Lung (tissue), 4 donors: ENCODE measurements around a stretch of chr10.

DNA sequence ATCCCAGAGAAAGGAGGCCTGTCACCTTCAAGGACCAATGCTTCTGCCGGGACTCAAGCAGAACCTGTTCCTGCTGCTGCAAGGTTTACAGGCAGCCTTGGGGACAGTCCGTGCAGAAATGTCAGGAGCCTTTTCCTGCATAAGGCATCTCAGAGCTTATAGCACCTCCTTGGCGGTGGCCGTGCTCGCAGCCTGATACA lies 127.3 kb downstream of the LHPP start:
- PRO-cap, result no peak
- RAMPAGE, long total RNA, result no peak
- RRBS, result no CpG with 5 or more reads among the region's 5 CpGs

- PRO-cap, result no peak
- RAMPAGE, long total RNA, result no peak
- RRBS, result 100% methylated on average over 1 of the region's 13 CpGs
Observed at GRCh38 chr10:124612340-124613224, 131.6 kb downstream of the FAM53B start.

GRCh38 chr10:124678747-124679401 lies 65.3 kb downstream of the FAM53B start:
- PRO-cap, result no peak
- RAMPAGE, long total RNA, result no peak
- RRBS, result no CpG with 5 or more reads among the region's 16 CpGs

DNA sequence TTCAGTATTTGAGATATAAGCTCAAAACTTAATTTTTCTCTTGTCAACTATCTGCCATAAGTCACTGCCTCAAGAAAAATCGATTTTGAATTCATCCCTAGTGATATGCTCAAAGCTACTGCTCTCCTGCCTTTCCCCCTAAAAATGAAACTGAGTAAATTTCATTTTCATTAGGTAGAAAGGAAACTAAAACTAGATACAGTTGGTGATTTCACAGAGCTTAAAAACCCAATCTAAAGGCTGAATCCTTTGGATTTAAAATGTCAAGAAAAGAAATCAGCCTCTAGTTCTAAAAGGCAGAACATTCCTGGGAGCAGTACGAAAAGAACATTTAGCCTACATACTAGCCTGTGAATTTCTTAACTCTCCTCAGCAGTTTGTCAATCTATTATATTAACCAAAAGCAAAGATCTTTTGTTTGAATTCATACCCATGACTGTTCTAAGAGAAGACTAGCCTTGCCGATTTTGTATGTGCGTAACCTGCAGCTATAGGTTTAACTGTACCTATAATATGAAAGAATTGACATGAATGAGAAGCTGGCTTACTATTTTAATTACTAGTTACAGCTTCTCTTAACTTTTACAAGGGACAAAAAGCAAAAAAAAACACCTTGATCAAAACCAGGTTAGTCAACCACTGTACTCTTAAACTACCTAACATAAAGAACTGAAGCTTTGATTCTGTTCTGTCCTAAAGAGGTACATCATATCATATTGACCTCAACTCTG lies 5.0 kb upstream of the FAM53B start:
- PRO-cap, result no peak
- RAMPAGE, long total RNA, result no peak
- RRBS, result no CpG with 5 or more reads among the region's 4 CpGs

- PRO-cap, result no peak
- RAMPAGE, long total RNA, result no peak
- RRBS, result no CpG with 5 or more reads among the region's 11 CpGs
Observed at GRCh38 chr10:124849005-124849529, 47.4 kb downstream of the ABRAXAS2 start.

GRCh38 chr10:124999284-125000553 lies 28.2 kb downstream of the CTBP2 start:
- PRO-cap, result no peak
- RAMPAGE, long total RNA, result no peak
- RRBS, result 53% methylated on average over 7 of the region's 39 CpGs

DNA sequence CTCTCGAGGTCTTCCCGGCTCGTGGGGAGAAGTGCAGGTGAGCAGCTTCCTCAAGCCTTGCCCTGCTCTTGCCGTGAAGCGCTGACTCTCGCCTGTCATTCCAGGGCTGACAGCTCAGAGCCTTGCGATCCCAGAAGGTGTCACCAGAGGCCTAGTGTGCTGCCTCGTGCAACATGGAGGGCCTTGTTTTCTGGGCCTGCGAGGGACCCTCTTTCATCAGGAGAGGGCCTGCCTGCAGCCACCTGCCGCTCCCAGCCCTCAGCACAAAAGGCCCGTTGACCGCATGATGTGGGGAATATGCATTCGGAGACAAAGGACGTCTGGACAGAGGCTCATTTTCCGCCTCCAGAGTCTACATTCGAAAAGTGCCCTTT lies 27.3 kb downstream of the CTBP2 start:
- PRO-cap, result no peak
- RAMPAGE, long total RNA, result no peak
- RRBS, result no CpG with 5 or more reads among the region's 16 CpGs

DNA sequence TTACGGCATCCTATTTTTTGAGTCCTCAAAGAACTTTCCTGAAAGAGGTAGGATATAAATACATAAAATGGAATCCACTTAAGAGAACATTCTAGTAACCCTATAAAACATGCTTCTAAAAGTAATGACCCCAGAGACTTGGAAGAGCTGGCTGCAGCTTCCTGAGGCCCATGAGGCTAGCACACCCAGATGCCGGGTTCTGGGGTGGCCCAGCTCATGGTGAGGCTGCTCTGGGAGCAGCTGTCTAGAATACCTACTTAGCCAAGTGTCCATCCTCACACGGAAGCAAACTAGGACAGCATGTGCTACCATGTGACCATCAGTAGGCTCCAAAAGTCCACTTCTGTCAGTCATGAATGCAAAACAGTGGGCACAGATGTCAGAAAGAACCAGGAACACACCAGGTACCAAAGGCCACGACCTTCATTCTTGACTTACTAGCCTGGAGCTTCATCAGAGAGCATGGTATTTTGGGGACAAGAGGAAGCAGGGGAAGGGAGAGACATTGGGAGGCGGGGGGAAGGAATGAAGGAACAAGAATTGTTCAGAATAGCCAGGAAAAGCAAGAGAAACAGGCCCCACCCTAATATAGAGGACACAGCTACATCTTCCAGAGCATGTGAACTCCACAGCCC lies 100.2 kb upstream of the CTBP2 start:
- PRO-cap, result no peak
- RAMPAGE, long total RNA, result no peak
- RRBS, result no CpG with 5 or more reads among the region's 5 CpGs

- PRO-cap, result no peak
- RAMPAGE, long total RNA, result no peak
- RRBS, result no CpG with 5 or more reads among the region's 10 CpGs
Observed at GRCh38 chr10:125135523-125136140, 107.8 kb upstream of the CTBP2 start.

- PRO-cap, result no peak
- RAMPAGE, long total RNA, result no peak
- RRBS, result 50% methylated on average over 5 of the region's 13 CpGs
Observed at GRCh38 chr10:125344429-125345027, 316.7 kb upstream of the CTBP2 start.

DNA sequence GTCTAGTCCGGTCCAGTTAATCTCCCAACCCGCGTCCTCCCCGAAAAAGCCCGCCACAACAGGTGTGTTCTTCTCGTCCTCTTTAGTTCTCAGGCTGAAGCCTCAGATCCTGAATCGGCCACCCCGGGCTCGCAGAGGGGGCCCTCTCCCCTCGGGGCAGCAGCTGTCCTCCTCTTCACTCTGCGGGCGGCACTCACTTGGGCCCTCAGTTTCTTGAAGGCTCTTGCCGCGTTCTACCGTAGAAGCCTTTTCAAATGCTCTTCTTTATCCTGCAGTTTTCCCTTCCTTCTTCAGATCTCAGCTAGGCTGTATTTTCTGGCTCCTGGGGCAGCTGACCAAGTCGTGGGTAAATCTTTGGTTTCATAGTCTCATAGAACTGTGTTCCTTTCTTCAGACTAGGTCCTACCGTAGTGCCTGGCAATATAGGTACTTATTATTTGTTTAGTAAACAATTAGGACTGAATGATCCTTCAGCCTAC lies 605 bp downstream of the BCCIP start:
- PRO-cap, result no peak
- RAMPAGE, long total RNA, result no peak
- RRBS, result 0% methylated on average over 6 of the region's 17 CpGs

DNA sequence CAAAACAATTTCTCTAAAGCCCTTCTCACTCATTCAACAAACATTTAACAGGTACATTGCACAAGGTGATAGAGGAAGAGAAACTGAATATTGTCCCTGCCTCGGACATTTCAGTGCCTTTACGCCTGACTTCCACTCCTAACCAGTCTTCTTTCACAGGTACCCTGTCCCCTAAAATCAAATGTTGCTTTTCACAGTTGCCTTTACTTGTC lies 2.2 kb upstream of the FANK1 start:
- PRO-cap, result no peak
- RAMPAGE, long total RNA, result no peak
- RRBS, result no CpG with 5 or more reads among the region's 2 CpGs

DNA sequence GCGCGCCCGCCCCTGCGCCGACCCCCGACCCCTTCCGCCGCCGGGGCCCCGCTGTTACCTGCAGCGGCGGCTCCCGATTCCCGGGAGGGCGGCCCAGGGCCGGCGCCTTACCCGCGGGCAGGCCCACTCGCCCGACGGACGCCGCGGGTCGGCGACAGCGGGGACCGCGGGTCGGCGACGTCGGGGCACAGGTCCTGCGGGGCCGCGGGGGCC lies 298 bp upstream of the FANK1 start:
- PRO-cap, result no peak
- RAMPAGE, long total RNA, result no peak
- RRBS, result 48% methylated on average over 21 of the region's 37 CpGs

GRCh38 chr10:125929735-125930141 lies 33.4 kb downstream of the FANK1 start:
- PRO-cap, result no peak
- RAMPAGE, long total RNA, result no peak
- RRBS, result no CpG with 5 or more reads among the region's 5 CpGs

GRCh38 chr10:126104736-126105193 lies 208.4 kb downstream of the FANK1 start:
- PRO-cap, result no peak
- RAMPAGE, long total RNA, result no peak
- RRBS, result no CpG with 5 or more reads among the region's 9 CpGs

DNA sequence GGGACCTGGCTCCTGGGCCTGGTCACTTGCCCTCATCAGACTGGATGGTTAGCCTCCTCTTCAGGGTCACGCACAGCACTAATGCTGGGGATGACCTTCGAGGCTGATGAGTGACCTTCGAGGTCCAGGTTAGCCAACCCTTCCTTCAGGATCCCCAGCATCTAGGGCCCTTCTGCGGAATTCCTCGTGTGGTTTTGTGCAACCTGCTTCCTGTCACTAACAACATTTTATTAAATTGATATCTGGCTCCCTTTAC lies 229.7 kb downstream of the FANK1 start:
- PRO-cap, result no peak
- RAMPAGE, long total RNA, result no peak
- RRBS, result no CpG with 5 or more reads among the region's 5 CpGs

DNA sequence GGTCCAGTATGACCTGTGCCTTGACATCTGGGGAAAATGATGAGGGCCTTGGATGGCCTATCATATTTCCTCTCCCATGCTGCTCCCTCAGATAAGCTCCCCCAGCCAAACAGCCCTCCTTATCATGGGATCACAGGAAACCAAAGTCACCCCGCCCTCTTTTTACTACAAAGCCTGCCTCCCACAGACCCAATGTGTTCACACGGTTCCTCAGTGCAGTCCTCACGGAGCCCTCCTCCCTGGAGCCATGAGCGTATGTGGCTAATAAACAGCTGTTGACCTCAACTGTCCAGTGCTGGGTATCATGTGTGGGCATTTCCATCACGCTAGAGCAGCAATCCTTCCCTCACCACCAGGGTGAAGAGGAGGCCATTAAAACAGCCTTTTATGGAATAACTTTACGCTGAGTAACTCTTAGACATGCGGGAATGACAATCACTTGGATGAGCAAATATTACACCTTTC lies 31.9 kb downstream of the C10orf90 start:
- PRO-cap, result no peak
- RAMPAGE, long total RNA, result no peak
- RRBS, result no CpG with 5 or more reads among the region's 7 CpGs

GRCh38 chr10:127012167-127012366 lies 106.8 kb downstream of the DOCK1 start:
- PRO-cap, result no peak
- RAMPAGE, long total RNA, result no peak
- RRBS, result no CpG with 5 or more reads among the region's 11 CpGs

DNA sequence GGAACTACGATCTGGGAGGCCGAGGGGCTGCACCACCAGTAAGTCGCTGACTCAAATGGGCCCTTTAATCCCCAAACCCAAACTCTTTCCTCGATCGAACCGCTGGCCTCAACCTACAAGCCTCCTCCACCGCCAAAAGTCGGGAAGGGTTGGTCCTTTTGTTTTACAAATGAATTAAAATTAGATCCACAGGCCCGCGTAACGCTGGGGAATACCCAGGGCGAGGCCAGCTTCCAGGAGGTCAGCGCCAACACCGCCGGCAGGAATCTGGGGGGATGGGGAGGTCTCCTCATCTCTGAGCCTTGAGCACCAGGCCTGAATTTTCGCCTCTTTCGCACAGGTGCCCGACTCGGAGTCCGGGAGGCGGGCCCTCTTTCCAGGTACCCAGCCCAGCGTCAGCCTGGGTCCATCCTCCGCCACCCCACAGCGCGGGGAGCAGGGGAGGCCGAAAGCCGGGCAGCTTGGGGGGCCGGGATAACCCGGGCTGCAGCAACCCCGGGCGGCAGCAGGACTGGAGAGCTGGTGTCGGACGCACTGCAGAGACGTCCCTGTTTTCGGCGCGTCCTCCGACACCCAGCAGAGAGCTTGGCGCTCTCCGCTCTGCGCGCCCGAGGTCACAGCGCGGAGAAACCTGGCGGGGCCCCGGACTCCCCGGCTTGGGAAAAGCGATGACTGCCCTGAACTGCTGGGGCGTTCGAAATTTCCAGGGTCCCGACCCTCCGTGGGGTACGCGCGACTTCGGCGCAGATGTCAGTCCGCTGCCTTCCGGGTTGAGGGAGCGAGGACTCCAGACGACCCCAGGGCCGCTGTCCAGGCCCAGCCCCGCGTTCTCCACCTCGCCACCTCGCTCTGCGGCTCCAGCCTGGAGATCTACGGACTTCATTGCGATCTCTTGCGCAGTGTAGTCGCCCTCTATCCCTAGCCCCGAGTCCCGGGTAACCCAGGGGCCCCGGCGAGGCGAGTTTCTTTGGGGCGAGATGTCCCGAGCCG lies 867 bp upstream of the FOXI2 start:
- PRO-cap, result no peak
- RAMPAGE, long total RNA, result no peak
- RRBS, result 5% methylated on average over 16 of the region's 80 CpGs

- PRO-cap, result no peak
- RAMPAGE, long total RNA, result no peak
- RRBS, result no CpG with 5 or more reads among the region's 16 CpGs
Observed at GRCh38 chr10:127908450-127909310, 1.8 kb downstream of the PTPRE start.